H4 (cell line): ENCODE data around the gene IFT52.

DNA sequence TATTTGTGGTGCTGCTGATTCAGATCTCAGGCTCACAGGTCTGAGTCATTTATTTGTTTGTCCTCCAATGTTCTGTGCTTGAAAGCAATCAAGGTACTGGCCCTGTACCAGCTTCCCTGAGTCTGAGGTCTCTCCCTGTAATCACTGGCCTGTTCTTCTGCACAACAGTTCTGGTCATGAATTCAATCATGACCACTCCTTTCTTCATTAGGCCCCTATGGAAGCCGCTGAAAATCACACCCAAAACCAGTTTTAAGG lies 827.6 kb downstream of the MAFB start:
- RAMPAGE, long total RNA = no peak

- RAMPAGE, long total RNA = no peak
Measured at GRCh38 chr20:39886761-39887108, 802.3 kb downstream of the MAFB start.

- RAMPAGE, long total RNA = no peak
Measured at GRCh38 chr20:40323261-40323967, 365.6 kb downstream of the MAFB start.

DNA sequence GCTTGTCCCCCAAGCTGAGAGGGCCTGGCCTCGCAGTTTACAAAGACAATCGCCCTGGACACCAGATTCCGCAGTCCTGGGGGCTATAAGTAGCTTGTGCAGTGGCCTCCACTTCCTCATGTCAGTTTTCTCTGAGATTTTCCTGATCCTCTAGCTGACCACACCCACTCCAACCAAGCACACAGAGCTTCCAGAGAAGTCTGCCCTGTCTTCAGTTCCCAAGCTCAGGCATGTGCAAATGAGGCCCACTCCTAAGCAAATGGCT lies 245.3 kb downstream of the MAFB start:
- RAMPAGE, long total RNA = no peak

DNA sequence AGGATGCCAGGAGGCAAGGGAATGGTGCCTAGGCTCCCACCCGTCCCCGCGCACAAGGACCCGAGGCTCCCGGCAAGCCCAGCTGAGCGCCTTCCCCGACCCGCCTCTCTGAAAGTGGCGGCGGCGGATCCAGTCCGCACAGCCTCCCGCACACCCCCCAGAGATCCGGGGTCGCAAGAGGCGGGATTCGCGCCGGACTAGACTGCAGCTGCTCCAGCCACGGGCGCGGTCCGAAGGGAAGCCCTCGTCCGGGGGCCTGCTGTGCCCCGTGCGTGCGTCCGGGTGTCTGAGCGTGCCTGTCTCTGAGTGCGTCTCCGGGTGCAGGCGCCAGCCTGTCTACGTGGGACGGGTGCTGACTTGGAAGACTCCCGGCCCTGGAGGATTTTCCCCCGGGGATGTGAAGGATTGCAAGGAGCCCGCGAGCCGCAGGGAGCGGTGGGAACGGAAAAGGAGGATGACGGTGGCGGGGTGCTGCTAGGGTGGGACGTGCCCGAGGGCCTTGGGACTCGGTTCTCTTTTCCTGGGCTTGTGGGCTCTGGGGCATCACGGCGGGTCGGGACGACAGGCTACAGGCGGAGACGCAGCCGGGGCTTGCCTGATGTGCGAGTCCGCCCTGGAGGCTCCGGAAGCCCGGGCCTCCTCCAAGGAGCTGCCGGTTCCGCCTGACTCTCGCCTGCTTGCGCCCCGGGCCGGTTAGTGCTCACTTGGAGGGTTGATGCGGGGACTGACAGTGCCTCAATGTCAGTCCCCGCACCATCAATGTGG lies 5.8 kb downstream of the MAFB start:
- RAMPAGE, long total RNA = no peak

GRCh38 chr20:40958784-40959072 lies 69.9 kb upstream of the TOP1 start:
- RAMPAGE, long total RNA = no peak

- RAMPAGE, long total RNA = no peak
Measured at GRCh38 chr20:41030983-41031432, 2.4 kb downstream of the TOP1 start.

DNA sequence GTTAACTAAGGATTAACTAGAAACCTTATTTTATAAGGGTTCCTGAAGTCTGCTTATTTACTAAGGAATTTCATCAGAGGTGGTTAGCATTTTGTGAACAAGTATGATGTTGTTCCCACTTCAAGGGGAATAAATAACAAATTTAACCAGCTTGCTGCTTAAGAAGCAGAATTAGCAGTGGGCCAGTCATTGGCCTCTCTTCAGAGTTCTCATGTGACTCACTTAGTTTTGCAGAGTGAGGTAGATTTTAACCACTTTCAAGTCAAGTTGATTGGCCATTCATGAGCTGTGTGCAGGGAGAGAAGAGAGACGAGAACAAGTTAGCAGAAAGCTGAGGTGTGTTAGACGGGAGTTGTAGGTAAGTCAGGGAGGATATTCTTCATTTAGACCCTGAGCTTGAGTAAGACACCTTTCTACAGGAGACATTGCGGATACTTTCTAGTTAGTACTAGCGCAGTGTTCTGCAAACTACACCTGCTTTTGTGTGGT lies 18.1 kb downstream of the TOP1 start:
- RAMPAGE, long total RNA = no peak

DNA sequence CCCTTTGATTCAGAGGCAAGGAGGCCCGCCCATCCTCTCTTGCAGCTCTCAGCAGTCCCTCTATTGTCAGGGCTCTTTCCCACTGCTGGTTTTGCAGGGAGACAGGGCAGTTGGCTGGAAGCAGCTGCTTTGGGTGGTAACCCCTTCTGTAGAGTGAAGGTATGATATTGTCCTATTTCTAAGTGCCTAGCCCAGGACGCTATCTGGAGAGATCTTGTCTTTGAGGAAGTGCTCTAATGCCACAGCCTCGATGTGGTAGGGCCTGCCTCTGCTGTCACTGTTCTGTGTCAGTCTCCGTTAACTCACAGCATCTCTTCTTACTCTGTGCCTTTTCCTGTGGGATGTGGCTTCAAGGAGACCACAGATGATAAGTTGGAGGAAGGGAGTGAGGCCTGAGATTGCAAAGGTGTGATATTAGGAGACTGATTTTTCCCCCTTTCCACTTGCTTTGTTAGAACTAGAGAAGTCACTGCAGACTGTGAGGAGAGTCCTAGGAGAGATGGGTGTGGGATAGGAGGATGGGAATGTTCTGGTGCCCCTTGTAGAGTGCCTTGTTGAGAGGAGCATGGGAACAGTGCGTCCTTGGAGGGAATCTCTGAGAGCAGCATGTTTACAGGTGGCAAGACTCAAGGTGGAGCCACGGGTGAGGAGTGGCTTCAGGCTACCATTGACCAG lies 5.8 kb downstream of the PLCG1 start:
- RAMPAGE, long total RNA = no peak

GRCh38 chr20:41173607-41174344 lies 36.4 kb downstream of the PLCG1 start:
- RAMPAGE, long total RNA = no peak

DNA sequence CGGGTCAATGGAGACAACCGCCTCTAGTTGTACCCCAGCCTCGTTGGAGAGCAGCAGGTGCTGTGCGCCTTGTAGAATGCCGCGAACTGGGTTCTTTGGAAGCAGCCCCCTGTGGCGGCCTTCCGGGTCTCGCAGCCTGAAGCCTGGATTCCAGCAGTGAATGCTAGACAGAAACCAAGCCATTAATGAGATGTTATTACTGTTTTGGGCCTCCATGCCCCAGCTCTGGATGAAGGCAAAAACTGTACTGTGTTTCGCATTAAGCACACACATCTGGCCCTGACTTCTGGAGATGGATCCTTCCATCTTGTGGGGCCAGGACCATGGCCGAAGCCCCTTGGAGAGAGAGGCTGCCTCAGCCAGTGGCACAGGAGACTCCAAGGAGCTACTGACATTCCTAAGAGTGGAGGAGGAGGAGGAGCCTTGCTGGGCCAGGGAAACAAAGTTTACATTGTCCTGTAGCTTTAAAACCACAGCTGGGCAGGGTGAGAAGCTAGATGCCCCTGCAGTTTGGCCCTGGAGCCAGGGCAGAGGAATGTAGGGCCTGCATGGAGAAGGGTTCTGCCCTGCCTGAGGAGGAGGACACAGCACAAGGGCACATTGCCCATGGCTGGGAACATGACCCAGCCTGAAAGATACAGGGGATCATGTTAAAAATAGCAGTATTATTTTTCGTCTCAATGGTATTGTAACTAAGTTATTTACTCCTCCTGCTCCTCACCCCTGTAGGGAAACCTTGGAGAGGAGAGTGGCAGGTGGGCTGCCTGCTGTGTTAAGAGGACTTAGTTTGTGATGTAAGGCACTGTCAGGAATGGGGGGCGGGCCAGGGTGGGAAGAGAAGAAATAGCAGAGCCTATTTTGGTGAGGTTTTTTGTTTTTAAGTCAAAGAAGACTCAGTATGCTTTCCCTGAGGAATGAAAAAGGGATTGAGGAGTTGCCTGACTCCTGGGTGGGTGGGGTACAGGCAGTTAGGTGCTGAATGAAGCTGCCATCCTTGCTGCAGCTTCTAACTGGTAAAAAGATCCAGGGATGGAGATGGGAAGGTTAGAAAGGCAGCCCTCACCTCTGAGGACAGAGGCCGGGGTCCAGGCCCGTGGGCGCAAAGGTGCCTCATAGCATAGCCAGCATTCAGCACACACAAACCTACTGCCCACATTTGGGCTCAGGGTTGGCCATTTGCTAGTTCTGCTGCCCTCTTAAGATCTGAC lies 37.5 kb downstream of the PLCG1 start:
- RAMPAGE, long total RNA = no peak

- RAMPAGE, long total RNA = no peak
Measured at GRCh38 chr20:41245369-41245766, 72.2 kb downstream of the ZHX3 start.

- RAMPAGE, long total RNA = no peak
Measured at GRCh38 chr20:41284408-41285311, 32.9 kb downstream of the ZHX3 start.

GRCh38 chr20:43457947-43458179 lies 167 bp downstream of the SRSF6 start:
- RAMPAGE, long total RNA = no peak

GRCh38 chr20:43508574-43509275 lies 1.2 kb downstream of the L3MBTL1 start:
- RAMPAGE, long total RNA = no peak

GRCh38 chr20:43515073-43515505 lies 7.6 kb downstream of the L3MBTL1 start:
- RAMPAGE, long total RNA = no peak

GRCh38 chr20:43590376-43591478 lies at the start of gene IFT52:
TSS of gene IFT52 (plus strand) at chr20:43590937.
- RAMPAGE, long total RNA = start-site peak on the plus strand at chr20:43590932-43590979, 39 reads

DNA sequence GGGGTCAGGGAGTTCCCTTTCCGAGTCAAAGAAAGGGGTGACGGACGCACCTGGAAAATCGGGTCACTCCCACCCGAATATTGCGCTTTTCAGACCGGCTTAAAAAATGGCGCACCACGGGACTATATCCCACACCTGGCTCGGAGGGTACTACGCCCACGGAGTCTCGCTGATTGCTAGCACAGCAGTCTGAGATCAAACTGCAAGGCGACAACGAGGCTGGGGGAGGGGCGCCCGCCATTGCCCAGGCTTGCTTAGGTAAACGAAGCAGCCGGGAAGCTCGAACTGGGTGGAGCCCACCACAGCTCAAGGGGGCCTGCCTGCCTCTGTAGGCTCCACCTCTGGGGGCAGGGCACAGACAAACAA lies 87.9 kb upstream of the GTSF1L start:
- RAMPAGE, long total RNA = no peak

- RAMPAGE, long total RNA = no peak
Measured at GRCh38 chr20:43916279-43917202, 1.9 kb downstream of the TOX2 start.

DNA sequence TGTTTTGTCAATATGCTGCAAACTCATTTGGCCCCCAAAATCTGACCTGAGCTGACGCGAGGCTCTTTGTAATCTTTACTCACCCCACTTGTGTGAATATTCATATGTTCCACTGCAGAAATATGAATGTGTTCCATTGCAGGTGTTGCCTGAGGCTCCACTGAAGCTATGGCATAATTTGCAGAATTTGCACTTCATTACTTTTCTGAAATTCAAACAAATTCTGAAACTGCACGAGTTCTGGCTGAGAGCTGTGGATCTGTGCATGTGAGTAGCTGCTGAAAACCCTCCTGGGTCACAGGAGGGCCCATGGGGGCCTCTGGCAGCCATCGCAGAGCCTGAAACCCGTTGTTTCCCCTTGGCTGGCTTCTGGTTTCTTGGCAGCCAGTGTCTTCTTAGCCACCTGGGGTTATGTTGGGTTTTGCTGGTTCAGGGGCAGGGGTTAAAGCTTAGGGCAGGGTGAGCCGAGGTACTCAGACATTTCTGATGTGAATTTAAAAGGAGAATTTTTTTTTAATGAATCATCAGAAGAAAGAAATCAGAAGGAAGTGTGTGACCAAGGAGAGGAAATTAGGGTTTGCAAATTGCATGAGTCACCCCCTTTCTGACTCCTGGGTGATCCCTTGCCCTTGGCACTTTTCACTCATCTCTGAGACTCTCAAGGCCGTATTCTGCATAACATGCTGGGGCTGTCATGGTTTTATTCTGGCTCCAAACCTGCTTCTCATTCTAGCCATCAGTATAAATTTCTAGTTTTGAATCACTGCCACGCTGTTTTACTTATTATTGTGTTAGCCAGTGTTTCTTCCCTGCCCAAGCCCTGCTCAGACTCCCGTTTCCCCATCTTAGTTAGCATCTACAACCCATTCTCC lies 40.6 kb downstream of the TOX2 start:
- RAMPAGE, long total RNA = no peak